Measurements from ENCODE around the genes NFXL1, DCUN1D4 and SGCB.

DNA sequence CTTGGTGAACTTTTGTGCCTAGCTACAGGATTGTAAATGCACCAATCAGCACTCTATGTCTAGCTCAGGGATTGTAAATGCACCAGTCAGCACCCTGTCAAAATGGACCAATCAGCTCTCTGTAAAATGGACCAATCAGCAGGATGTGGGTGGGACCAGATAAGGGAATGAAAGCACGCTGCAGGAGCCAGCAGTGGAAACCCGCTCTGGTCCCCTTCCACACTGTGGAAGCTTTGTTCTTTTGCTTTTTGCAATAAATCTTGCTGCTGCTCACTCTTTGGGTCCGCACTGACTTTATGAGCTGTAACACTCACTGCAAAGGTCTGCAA lies 601.9 kb downstream of the KCTD8 start:
- PRO-cap = no peak
- RRBS, 2 experiments = no CpG with 5 or more reads among the region's 3 CpGs

GRCh38 chr4:44818136-44818362 lies 91.7 kb upstream of the GNPDA2 start:
- PRO-cap = no peak
- RRBS, 2 experiments = no CpG with 5 or more reads among the region's 2 CpGs

GRCh38 chr4:45324757-45325154 lies 598.4 kb upstream of the GNPDA2 start:
- PRO-cap = no peak
- RRBS, 2 experiments = no CpG with 5 or more reads among the region's 2 CpGs

DNA sequence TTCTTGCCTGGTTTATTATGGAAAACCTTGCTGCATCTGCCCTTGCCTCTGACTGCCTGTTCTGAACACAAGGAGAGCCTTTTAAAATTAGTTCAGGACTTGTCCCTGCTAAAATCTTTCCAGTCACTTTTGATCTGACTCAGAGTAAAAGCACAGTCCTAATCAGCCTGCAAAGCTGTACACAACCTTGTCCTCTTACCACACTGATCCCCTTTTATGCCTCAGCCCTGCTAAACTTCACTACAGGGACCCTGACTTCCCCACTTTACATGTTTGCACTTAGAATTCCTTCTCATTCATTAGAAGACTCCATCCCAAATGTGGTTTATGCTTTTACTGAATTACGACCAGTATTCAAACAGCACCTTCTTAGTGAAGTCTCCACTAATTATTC lies 6.4 kb downstream of the GABRA4 start:
- PRO-cap = no peak
- RRBS, 2 experiments = no CpG with 5 or more reads among the region's 1 CpG

GRCh38 chr4:47643080-47643441 lies 158.0 kb downstream of the ATP10D start:
- PRO-cap = no peak
- RRBS, 2 experiments = no CpG with 5 or more reads among the region's 4 CpGs

DNA sequence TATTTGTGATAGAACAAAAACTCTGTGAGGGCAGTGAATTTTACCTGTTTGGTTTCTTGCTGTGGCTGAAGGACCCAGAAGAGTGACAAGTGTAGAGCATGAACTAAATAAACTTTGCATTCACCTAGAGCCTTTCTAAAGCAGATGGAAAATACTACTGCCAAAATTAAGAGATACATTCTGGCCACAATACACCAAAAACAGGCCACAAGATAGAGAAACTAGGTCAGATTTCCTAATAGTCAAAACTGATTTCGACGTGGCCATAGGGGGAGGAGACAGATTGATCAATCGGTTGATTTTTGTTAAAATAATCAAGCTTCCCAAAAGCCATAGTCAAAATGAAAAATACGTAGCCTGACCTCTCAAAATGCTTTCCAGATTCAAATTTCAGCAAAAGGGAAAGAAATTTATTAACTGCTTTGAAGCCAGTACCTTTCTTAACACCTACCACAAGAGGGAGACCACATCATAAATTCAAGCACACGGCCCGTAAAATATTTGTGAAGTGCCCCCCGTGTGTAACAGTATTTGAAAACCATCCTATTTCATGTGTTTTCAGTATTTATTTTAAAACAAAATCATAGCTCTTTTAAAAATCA lies 132.4 kb downstream of the CORIN start:
- PRO-cap = no peak
- RRBS, 2 experiments = no CpG with 5 or more reads among the region's 7 CpGs

DNA sequence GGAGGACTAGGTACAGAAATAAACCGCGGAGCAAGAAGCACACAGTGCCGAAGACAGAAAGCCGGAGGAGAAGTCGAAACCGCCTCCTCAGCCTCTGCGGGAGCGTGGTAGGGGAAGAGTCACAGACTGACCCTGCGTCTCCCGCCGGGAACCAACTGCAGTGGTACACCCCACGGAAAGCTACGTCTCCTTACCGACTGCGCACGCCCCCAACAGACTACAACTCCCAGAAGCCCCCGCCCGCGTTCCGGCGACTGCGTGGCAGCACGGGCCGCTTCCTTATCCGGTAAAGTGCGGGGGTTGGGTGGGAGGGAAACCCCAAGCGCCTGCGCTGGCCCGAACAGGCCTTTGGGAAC lies at the start of gene NFXL1:
Gene NFXL1, minus strand, starts transcription at position 165 of the 356 bp plus-strand sequence.
- PRO-cap = unidirectional peak, minus-strand start at position 165 of the sequence
- RRBS, 2 experiments = under 1 to 1% methylated on average over 13 to 19 of the region's 29 CpGs

- PRO-cap = no peak
- RRBS, 2 experiments = no CpG with 5 or more reads among the region's 1 CpG
Measured at GRCh38 chr4:48137797-48138242, 3.8 kb upstream of the TXK start.

DNA sequence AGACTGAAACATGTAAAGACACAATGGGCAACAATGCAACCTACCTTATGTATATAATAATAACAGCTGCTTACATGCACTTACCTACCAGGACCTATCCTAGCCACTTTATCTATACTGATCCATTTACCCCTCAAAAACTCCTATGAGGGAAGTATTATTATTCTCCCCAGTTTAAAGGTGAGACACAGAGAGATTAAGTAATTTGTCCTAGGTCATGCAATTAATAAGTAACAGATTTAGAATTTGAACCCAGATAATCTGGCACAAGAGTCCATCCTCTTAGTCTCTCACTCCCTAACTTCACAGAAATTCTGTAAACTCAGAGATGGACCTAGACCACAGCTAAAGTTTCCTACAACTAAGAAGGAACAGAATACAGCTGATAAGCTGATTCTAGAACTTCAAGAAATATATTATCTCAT lies 58.7 kb downstream of the TEC start:
- PRO-cap = no peak

- PRO-cap = no peak
- RRBS, 2 experiments = no CpG with 5 or more reads among the region's 1 CpG
Measured at GRCh38 chr4:48213736-48213984, 56.0 kb downstream of the TEC start.

DNA sequence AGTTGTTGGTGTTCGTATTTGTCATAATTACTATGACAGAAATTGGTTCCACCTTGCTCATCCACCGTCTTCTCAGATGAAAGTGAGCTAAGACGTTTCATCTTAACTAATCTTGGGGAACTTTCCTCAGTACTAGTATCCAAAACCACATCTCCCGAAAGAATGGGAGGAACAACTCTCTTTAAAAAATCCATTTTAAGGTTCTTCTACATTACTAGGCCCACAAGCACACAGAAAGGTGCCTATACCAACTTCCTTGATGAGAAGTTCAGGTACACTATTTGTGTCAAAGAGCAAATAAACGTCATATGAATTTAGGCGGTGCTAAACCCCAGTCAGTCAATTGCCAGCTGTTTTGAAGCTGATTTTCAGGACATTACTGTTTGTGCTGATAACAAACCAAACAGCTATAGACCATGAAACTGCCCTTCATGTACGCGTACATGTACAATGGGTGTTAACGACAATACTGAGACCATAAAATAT lies 99.1 kb downstream of the FRYL start:
- PRO-cap = no peak
- RRBS, 2 experiments = no CpG with 5 or more reads among the region's 9 CpGs

DNA sequence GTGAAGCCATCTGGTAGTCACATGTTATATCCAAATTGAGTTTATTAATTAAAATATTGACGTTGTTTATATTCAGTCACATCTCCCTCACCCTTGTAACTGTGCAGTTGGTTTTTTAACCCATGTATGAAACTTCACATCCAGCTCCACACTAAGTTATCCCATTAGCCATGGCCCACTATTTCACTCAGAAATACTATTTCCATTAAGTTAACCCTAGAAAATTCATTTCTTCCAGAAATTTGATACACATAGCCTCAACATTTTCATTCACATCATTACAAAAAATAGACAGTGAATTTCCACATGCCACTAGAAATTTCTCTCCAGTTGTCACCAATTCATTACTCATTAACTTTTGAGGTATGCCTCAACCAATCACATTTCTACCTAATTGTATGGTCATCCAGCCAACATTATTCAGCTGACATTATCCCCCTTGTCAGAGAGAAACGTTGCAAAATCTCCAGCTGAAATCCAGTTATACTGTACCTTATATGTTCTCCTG lies 24.9 kb downstream of the FRYL start:
- PRO-cap = no peak
- RRBS, 2 experiments = no CpG with 5 or more reads among the region's 2 CpGs

GRCh38 chr4:48902313-48902886 lies 4.2 kb downstream of the OCIAD2 start:
- PRO-cap = no peak
- RRBS, 2 experiments = no CpG with 5 or more reads among the region's 4 CpGs

- PRO-cap = no peak
- RRBS, 2 experiments = no CpG with 5 or more reads among the region's 4 CpGs
Measured at GRCh38 chr4:48909512-48909990, 3.0 kb upstream of the OCIAD2 start.

DNA sequence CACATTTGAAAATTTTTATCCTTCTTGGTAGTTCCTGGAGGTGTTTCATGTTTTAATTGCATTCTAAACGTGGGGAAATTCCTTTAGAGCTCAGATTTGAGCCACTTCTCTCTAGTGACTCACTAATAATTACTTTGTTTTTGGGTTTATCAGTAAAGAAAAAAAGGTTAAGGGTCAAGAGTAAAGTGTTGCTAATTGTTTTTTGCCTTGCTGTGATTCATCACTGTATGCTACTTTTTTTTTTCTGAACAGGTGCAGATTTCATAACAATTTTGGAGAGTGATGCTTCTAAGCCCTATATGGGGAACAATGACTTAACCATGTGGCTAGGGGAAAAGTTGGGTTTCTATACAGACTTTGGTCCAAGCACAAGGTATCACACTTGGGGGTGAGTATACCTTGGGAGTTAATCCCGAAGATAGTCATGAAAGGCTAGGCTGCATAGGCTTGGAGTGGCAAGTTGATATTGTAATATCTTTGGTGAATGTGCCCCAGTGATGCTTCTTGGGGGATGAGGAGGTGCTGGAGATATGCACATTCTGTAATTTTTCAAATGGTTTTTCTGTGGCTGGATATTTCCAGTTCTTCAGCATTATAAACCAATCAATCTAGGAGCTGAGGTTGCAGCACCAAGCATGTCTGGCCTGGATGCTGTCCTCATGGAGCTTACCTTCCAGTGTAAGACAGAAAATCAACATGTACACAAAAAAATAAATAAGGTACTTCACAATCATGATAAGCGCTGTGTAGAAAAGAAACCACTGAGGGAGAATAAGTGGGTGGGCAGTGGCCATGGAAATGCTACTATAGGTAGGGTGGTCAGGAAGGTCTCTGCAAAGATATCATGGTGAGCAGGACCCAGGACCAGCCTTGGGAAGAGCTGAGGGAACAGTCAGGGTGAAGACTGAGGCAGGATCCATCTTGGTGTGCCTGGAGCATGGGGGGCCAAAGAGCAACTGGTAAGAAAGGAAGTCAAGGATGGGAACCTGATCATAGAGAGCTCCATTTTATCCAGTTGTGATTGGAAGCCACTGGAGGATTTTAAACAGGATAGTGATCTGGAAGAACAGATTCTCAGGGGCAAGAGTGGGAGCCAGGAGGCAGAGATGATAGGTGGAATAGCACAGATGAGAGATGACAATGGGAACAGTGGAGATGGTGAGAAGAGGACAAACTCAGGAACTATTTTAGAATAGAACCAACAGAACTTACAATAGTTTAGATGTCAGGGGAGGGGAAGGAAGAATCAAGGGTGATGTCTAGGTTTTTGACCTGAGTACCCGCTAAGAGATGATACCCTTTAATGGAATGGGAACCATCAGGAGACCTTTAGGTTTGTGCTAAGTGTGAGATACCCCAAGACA lies 45.0 kb downstream of the CWH43 start:
- PRO-cap = no peak
- RRBS, 2 experiments = no CpG with 5 or more reads among the region's 4 CpGs

GRCh38 chr4:51842391-51842958 lies 478 bp upstream of the DCUN1D4 start:
- PRO-cap = no peak
- RRBS, 2 experiments = 0 to 1% methylated on average over 2 of the region's 42 CpGs

DNA sequence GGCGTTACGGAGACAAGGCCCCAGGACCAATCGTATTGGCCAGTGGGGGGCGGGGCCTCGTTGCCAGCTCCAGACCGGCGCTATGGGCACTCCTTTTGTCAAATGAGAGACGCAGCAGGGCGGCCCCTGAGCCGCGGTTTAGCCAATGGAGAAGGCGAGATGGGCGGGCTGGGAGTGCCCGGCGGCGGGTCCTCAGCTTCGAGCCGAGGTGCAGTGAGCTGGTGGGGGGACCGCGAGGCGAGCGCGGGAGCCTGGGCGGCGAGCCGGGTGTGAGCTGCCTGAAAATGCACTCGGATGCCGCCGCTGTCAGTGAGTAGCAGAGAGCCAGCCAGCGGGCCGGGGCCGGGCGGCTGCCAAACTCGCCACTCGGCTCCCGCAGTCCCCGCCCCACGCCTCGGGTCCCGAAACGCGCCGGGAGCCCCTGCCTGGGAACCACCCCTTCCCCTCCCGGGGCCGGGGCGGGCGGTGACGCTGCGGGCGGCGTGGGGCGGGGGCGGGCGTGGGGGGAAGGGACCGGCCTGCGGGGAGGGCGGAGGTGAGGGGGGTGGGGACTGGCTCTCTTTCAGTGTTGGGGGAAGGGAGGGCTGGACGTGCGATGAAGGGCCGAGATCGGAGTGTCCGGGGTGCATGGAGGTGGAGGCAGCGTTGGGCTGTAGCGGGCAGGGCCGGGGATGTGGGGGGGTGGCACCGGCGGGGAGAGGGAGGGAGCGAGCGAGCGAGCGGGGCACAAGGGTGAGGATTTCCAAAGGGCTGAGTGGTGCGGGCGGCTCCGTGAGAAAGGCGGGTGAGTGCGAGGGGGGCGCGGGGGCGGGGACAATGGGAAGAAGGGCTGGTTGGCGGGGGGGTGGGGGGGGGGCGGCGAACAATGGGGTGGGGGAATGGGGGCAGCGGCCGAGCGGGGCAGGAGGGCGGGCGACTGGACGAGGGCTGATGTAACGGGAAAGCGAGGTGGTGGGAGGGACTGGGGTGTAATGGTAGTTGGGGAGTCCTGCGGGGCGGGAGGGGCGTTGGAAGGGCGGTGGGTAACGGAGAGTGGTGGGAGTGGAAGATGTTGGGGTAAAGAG lies at the start of gene DCUN1D4:
Gene DCUN1D4, plus strand, starts transcription at position 195 of the 1,064 bp plus-strand sequence.
- PRO-cap = no peak
- RRBS, 2 experiments = under 1 to 3% methylated on average over 49 to 53 of the region's 95 CpGs

GRCh38 chr4:51864977-51865606 lies 22.1 kb downstream of the DCUN1D4 start:
- PRO-cap = no peak
- RRBS, 2 experiments = no CpG with 5 or more reads among the region's 4 CpGs

DNA sequence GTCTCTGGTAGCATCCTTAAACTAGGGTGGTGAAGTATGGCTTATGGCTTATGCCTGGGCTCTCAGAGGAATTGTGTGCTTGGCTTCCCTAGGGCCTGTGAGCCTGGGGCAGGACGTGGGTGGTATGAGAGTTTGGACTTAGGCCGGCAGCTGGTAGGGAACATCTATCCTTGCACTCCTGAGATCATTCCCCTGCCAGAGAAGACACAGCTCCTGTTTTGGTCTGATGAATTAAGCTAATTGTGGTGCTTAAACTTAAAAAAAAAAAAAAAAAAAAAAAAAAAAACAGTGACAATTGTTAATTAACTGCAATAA lies 52.3 kb downstream of the DCUN1D4 start:
- PRO-cap = no peak
- RRBS, 2 experiments = no CpG with 5 or more reads among the region's 2 CpGs

GRCh38 chr4:52038104-52038925 lies at the start of gene SGCB:
Gene SGCB, minus strand, starts transcription at chr4:52038299.
- PRO-cap = bidirectional peak, plus-strand start at chr4:52038240, minus-strand start at chr4:52038299
- RRBS, 2 experiments = 5% methylated on average over 7 to 11 of the region's 71 CpGs

All from astrocyte (in vitro differentiated cells and primary cell).